ENCODE data around the genes PTHLH and CAPRIN2.

DNA sequence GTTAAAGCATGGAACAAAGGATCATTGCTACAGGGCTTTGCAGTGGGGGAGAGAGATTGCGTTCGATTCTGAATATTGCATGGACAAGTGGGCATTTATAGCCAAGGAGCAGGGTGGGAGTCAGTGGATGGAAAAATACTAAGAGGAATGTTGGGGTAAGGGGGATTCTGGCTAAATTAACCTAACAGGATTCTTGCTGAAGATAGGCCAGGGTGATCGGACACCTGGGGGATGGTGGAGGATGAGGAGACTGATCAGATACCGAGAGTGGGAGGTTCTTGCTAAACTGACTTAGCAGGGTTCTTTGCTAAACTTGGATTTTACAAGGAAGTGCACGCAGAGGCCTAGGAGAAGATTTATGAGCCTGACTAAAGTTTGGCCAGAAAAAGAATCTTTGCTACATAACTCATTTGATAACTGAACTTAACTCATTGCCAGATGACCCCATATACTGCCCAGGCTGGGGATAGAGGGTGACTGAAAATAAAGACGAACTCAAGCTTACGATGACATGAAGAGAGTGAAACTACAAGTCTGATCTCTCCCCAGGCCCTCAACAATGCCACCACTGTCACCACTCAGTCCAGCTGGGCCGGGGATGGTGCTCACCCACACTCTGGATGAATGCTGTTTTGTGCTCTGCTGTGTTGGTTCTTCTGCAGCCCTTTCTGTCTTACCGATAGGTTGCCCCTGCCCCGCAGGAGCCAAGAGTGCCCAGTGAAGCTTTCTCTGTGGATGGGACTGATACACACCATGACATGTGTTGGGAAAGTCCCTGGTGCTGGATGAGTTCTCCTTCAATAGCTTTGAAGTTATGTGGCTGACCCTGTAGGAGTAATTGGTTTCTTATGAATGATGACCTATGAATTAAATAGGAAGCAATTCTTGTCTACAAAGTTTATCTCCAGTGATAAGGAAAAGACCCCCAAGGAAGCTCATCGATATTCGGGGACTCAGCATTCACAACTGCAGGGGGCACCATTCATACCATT lies 29.0 kb downstream of the PPFIBP1 start:
- RAMPAGE, long total RNA, result no peak
- RRBS, result no CpG with 5 or more reads among the region's 12 CpGs

GRCh38 chr12:27972559-27973213 lies at the start of gene PTHLH:
PTHLH (minus strand) TSS chr12:27972733.
- RAMPAGE, long total RNA, result no peak
- RRBS, result no CpG with 5 or more reads among the region's 2 CpGs

- RAMPAGE, long total RNA, result no peak
- RRBS, result no CpG with 5 or more reads among the region's 6 CpGs
Observed at GRCh38 chr12:28191551-28192316, 1.5 kb downstream of the CCDC91 start.

- RAMPAGE, long total RNA, result no peak
- RRBS, result no CpG with 5 or more reads among the region's 2 CpGs
Observed at GRCh38 chr12:29112385-29112815, 36.7 kb upstream of the FAR2 start.

DNA sequence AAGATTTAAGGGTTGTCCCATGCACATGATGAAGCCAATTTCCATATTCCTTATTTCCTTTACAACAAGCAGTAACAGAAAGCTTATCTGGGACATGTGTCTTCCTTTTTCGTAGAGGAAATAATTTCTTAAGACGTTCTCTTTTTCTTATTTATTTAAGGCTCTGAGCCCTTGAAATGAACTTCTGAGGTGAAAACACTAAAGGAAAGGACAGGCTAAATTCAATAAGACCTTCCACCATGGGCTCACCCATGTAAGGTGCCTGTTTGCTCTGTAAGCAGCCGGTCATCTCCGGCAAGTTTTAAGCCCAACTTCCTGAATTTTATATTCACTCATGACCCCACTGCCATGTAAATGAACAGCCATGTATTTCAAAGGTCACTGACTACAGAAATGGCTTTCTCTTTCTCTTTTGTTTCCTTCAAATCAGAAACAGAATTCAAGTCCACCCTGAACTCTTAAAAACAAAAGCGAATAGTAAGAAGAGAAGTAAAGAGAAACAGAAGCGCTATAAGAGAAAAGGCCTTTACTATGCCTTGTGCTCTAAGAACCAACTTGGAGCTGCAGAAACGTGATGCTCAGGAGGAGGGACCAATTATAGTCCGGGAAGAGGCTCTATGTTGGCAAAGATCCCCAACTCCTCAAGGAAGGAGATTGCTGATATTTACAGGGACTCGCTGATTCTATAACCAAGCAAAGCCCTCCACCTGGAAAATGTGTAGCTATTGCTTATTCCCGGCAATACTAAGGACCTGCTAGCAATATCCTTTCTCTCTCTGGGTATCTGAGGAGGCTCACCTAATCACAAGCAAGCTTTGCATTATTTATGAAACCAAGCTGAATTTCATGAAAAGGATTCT lies 61.8 kb upstream of the OVCH1 start:
- RAMPAGE, long total RNA, result no peak
- RRBS, result no CpG with 5 or more reads among the region's 10 CpGs

- RAMPAGE, long total RNA, result no peak
- RRBS, result no CpG with 5 or more reads among the region's 10 CpGs
Observed at GRCh38 chr12:29563561-29564261, 66.2 kb upstream of the OVCH1 start.

DNA sequence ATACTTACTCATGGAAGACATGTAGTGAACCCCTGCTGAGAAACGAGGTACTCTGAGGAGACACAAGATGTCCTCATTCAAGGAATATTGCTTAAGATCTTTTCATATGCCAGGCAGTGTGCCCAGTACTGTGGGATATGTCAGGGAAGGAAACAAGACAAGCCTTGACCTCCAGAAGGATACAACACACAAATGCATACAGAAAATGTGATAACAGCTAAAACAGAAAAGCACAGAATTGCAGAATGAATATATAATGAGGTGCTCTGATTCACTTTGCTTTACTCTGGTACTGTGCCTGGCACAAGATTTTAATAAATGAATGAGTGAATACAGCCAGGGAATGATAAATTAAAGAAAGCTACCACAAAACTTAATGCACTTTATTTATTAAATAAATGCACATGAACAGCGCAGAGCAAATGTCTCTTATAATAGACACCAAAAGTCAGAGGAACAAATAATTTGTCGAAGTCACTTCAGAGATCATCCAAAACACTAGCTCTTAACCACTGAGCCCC lies 75.7 kb downstream of the TMTC1 start:
- RAMPAGE, long total RNA, result no peak
- RRBS, result no CpG with 5 or more reads among the region's 3 CpGs

DNA sequence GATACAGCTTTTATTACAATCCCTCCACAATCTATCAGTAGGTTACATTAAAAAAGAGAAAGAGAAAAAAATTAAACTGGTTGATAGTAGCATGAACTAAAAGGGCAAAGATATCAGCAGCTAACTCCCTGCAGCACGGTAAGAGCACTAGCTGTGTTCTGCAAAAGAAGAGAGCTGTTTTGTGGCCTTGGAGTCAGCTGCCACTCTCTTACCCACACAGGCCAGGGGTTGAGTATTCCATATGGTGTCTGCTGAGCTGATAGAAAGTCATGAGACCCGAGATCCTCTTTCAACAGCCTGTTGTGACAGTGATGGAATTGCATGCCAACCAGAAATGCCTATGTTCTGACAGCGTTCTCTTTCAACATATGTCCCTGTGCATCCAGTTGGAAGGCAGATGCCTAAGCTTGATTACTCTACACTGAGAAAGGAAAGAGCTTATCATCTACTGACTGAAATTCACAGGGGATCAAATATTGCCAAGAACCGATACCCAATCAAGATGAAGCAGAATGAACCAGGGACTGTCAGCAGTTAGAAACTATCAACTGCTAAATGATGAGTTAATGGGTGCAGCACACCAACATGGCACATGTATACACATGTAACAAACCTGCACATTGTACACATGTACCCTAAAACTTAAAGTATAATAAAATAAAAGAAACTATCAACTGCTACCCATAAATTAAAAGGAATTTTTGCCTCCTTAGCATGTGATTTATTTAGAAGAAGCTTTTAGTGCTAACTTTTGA lies 39.8 kb downstream of the TMTC1 start:
- RAMPAGE, long total RNA, result no peak
- RRBS, result no CpG with 5 or more reads among the region's 4 CpGs

GRCh38 chr12:29749905-29750436 lies 33.8 kb downstream of the TMTC1 start:
- RAMPAGE, long total RNA, result no peak
- RRBS, result no CpG with 5 or more reads among the region's 2 CpGs

DNA sequence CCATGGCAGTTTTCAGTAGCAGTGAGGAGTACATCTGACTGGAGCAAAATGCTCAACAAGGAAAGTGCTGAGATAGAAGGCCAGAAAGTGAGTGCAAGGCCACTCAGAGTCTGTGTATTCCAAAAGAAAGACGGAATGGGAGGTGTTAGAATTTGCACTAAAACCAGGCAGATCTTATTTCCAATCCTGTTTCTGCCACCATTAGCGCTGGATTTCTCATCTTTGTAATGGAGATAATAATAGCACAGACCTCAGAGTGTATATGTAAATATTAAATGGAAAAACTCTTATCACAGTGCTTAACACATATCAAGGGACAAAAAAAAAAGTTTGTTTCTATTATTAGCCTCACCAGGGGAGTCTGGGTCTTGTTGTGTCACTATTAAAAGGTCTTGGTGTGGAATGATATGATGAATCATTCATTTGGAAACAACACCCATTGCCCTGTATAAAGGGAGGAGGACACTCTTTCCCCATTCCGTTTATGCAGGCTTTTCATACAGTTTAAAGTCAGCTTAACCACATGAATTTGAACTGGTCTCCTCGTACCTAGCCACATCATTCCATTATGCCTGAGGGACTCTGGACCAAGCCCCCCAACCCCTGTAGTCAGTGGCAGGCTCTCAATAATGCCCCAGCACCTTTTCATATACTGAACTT lies 349.6 kb downstream of the IPO8 start:
- RAMPAGE, long total RNA, result no peak
- RRBS, result no CpG with 5 or more reads among the region's 4 CpGs

DNA sequence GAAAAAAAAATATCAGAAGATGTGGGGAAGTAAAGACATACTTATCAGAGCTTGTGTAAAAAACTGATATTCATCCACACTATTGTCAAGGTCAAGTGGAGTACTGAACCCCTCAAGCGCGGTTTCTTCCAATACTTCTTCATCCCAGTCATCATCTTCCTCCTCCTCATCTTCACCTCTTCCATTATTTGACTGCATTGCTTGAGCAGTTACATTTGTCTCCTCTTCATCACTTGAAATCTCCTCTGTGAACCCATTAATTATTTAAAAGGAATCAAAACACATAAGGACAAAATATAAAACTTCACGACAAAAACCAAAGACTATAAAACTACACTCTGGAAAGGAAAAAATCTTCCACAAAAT lies 61.6 kb downstream of the IPO8 start:
- RAMPAGE, long total RNA, result no peak
- RRBS, result no CpG with 5 or more reads among the region's 3 CpGs

DNA sequence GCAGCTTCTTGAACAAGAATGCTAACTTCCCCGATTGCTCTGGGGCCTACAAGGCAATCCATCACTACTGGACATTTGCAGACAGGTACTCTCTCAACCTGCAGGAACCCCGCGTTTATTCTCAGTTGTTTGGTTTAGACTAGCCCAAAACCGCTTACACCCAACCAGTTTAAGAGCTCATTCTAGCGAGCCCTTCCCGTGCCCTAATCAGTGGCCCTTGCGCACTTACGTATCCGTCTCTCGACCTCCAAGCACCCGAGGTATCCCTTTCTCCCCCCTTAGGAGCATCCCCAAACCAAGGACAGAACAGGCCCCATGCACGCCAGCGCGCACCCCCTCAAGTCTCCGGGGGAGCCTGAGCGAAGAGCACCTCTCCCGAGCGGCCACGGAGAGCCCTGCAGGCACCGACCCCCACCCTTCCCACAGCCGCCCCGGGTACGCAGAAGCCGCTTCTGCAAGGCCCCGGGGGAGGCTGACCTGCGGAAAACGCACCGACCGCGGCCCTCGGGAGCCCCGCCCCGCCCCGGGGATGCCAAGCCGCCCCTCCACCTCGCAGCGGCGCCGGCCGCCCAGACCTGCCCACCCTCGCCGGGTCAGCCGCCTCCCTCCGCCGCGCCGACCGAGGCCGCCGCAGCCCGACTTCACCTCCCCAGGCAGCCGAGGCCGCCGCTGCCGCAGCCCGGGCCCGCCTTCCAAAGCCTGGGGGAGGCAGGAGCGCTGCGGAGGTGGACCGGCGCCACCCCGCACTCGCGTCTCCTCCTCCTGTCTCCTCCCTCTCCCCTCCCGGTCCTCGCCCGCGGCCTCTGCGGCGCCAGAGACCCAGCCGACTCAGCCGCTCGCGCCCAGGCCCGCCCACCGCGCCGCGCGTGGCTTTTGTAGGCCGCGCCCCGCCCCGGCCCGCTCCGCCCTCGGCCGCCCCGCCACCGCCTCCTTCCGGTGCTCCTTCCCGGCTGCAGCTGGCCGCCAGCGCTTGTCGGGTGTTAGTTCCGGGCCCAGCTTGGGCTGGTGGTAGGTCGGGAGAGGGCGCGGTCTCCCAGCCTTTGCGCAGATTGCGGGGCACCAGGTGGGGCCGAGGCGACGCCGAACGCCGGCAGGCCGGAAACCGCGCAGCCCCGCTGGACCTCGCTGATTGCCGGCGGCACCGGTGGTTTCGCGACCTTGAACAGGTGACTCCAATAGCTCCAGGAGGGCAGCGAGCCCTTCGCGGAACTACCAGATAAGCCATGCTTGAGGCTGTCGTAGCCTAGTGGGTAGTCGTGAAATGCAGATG lies at the start of gene CAPRIN2:
CAPRIN2 (minus strand) TSS at position 846 of the 1,270 bp plus-strand sequence.
- RAMPAGE, long total RNA, result start-site peak on the minus strand centred at position 675 of the sequence, 14 bp wide, 6 and 5 reads in 2 replicates
- RRBS, result 1% methylated on average over 78 of the region's 122 CpGs

DNA sequence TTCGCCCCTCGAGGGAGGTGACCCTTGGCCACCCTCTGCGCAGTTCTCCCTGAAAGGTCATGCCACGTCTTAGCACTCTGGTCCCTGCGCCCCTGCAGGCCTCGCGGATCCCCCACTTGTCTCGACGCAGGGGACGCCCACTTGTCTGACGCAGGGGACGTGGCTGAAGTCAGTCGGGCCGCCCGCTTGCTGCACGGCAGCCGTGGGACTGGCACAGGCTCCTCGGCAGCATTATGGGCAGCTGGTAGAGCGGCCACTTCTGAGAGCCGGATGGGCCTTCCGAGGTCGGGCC lies 40.7 kb upstream of the CAPRIN2 start:
- RAMPAGE, long total RNA, result no peak
- RRBS, result no CpG with 5 or more reads among the region's 22 CpGs

- RAMPAGE, long total RNA, result no peak
- RRBS, result no CpG with 5 or more reads among the region's 6 CpGs
Observed at GRCh38 chr12:31005776-31006376, 67.8 kb upstream of the DDX11 start.

DNA sequence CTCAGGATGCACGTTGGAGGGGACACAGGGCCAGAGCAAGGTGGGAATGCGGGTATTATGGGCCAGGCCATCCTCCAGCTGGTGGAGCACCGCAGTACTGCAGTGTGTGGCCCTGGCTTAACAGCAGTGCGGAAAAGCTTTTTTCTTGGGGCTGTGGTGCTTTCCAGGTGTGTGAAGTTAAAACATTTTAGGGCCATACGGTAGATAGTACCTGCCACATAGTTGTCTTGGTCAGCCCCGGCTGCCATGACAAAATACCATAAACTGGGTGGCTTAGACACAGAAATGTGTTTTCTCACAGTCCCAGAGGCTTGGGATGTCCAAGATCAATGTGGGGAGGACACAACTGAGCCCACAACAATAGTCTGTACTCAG lies 938 bp downstream of the DDX11 start:
- RAMPAGE, long total RNA, result no peak
- RRBS, result no CpG with 5 or more reads among the region's 6 CpGs

DNA sequence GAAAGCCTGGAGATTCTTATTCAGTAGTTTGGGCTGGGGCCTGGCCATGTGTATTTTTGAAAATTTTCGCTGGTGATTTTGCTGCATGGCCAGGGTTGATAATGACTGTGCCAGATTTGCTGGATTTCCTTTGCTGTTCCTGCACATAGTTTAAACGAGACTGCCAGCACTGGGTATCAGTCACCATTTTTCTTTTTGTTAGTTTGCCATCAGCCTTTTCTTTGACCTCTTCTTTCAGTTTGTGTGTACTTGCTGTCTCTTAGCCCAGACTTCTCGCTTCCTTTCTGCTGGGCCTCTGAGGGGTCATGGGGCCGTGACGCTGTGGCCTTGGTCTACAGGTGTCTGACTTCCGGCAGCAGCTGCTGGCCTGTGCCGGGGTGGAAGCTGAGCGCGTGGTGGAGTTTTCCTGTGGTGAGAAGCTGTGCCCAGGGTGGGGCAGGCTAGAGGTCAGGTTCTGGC lies 26.7 kb downstream of the DDX11 start:
- RAMPAGE, long total RNA, result no peak
- RRBS, result no CpG with 5 or more reads among the region's 9 CpGs

GRCh38 chr12:31325795-31325972 lies 266 bp downstream of the SINHCAF start:
- RAMPAGE, long total RNA, result no peak
- RRBS, result no CpG with 5 or more reads among the region's 5 CpGs

- RAMPAGE, long total RNA, result no peak
- RRBS, result no CpG with 5 or more reads among the region's 5 CpGs
Observed at GRCh38 chr12:31355410-31355774, 29.4 kb upstream of the SINHCAF start.

GRCh38 chr12:31386924-31387291 lies 61.0 kb upstream of the SINHCAF start:
- RAMPAGE, long total RNA, result no peak
- RRBS, result no CpG with 5 or more reads among the region's 3 CpGs

DNA sequence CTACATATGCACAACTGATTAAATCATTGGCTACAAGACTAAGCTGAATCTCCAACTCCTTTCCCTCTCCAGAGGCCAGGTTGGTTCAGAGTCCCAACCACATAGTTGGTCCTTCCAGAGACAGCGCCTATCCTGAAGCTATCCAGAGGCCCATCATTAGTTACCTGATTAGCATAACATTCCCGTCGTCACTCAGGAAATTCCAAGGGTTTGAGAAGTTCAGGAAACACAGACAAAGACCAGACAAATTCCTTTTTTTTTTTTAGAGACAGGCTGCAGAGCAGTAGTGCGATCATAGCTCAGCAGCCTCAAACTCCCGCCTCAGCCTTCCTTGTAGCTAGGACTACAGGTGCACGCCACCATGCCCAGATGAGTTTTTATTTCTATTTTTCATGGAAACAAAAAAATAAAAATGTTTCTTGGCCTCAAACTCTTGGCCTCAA lies 84.0 kb downstream of the DENND5B start:
- RAMPAGE, long total RNA, result no peak
- RRBS, result no CpG with 5 or more reads among the region's 6 CpGs